Colon Carcinoma Metastatic in the Brain (tissue), 2 donors: ENCODE results near the gene EDRF1.

DNA sequence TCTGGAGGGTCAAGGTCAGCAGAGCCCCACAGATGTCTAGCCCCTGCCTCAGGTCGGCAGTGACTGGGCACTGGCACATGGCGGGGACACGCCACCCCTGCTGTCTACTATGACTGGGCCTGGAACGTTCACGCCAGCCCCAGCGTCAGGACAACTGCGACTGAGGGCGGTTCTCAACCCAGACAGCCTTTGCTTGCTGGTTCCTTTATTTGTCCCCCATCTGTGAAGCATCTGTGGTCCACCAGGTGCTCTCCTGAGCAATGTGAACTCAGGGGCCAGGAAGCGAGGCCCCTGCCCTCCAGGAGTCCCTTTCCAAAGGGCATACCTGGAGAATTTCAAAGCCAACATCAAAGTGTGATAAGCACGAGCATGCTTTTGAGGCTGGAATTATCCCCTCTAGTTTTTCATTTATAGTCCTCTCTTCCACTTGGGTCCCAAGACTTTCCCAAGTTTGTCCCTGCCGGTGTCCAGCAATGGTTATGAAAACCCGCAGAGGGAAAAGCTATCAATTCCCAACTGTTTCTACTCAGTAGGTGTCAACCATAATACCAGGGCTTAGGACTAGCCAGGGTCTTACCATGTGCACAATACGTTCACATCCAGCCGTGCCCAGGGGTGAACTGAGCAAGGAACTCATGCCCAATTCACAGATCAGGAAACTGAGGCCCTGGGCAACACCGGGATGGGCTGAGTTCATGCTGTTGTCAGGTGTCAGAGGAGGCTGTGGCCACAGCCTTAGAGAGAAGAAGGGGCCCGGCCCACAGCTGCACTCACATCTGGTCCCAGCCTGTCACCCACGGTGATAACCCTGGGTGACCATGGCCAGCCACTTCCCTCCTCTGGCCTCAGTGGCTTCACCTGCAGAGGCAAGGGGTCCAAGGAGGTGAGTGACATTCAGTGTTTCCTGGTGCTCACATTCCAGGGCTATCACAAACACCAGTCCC lies 92.2 kb downstream of the FAM53B start:
- PRO-cap, 2 experiments = no peak in any of the 2 experiments

GRCh38 chr10:124706203-124706880 lies 37.8 kb downstream of the FAM53B start:
- PRO-cap, 2 experiments = peak in 1 of 2 experiments; most common plus-strand start chr10:124706637 (in 1); most common minus-strand start chr10:124706463 (in 1)

DNA sequence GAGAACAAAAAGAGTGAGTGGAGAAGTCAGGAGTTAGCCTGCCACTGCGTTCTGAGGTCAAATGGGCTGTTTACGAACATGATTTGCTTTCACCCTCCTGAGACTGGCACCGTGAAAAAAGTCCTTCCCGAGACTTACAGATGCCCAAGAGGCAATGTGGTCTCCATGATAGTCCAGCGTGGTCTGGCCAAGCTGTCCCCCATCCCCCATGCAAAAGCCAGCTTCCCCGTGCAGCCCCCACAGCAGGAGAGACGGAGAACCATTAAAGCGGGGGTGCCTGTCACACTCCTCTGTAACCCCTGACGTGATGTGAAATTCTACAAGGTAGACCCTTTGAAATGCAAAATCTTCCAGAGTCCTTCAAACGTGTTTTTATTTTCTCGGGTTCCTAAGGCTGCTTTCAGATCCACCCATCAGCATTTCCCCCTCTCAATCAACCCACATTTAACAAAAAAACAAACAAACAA lies 4.6 kb downstream of the FAM53B start:
- PRO-cap, 2 experiments = no peak in any of the 2 experiments

- PRO-cap, 2 experiments = no peak in any of the 2 experiments
Measured at GRCh38 chr10:124903033-124903628, 38.8 kb upstream of the ZRANB1 start.

GRCh38 chr10:124911552-124912185 lies 30.3 kb upstream of the ZRANB1 start:
- PRO-cap, 2 experiments = no peak in any of the 2 experiments

DNA sequence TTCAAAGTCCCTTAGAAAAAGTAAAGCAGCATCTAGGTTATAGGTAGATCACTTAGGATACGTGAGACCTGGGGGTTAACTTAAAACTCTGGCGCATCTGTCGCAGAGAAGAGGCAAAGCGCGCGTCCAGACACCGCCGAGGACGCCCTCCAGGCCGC lies 25.6 kb upstream of the ZRANB1 start:
- PRO-cap, 2 experiments = no peak in any of the 2 experiments

DNA sequence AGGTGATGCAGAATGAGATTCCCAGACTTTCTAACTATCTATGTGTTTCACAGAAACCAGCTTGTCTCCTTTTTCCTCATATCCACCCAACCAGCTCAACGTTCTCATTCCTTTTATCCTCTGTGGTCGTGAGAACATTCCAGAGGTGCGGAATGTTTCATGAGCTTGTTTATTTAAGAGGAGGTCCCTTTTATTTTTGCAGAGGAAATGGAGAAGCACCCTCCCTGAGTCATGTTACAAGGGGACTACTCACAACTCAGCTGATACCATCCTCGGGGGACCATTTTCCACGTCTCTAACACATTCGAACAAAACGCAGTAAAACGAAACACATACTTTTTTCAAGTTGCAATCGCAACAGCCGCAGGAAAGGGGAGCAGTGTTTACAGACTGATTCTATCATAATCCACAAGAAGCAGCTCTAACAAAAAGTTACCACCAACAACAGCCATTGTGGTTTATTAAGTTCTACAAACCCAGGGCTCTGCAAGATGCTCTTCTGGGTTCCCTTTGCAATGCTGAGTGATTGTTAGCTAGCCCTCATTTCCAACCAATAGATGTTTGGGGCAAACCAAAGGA lies 7.4 kb upstream of the CTBP2 start:
- PRO-cap, 2 experiments = no peak in any of the 2 experiments

DNA sequence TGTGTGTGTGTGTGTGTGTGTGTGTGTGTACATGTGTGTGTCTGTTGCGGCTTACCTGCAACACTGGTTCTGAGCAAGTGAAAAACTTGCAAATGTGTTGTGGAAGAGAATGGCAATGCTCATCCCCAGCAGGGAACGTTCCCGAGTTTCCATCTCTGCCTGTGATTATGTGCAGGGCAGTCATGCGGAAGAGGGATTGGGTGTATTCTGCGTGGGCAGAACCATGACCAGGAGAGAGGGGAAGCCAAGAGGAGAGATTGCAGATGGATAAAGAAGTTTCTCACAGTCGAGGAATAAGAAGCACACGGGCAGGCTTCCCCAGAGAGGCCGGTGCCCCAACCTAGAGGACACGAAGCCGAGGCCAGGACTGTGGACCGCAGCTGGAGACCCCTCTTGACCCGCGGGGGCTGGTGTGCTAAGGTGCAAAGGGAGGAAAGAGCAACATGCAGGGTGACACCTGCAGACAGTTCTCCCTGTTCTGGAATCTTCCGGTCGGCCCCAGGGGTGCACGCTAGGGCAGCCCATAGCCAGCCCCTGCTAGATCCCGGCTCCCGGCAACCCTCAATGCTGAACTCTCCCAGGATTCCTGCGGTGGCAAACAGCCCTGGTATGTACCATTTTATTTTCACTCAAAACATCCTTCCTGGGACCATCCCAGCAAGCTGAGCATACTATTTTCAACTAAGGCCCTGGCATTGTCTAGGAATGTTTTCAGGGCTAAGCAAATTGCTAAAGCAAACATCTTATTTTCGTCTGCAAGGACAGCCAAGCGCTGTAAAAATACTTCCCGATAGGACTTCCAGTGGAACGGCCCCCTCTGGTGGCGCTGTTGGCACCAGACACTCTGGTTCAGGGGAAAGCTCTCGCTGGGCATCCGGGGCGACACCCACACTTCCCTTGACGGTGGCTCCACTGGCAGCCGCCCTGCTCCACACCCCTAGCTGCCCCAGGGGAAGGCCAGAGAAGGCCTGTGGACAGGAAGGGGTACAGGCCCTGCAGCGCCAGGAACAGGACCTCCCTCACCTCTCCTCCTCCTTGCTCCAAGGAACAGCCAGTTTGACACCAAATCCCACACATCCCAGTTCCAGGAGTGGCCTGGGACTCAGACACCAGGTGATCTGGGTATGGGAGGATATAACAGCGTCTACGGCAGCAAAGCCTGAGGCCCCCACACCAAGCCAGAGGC lies 33.0 kb upstream of the CTBP2 start:
- PRO-cap, 2 experiments = no peak in any of the 2 experiments

- PRO-cap, 2 experiments = no peak in any of the 2 experiments
Measured at GRCh38 chr10:125154377-125155174, 126.7 kb upstream of the CTBP2 start.

DNA sequence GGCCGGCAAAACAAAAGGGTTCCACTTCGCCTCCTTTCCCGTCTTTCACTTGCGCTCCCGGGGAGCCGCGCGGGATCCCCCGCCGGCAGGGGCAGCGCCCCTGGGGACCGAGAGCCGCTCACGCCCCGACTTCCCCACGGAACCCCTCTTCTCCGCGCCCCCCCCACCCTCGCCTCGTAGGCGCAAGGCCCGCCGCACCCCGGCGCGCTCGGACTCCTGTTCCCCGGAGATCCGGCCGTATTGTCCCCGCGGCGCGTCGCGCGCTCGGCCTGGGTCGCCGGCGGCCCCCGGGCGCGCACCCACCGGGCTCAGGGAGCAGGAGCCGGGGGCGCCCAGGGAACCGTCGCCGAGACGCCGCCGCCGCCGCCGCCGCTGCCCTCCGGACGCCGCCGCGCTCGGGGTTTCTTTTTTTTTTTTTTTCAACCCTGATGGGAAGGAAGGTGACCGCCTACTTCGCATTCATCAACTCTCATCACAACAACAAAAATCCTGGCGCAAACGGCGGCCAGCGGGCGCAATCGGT lies 131.7 kb upstream of the CTBP2 start:
- PRO-cap, 2 experiments = peak in 1 of 2 experiments; most common plus-strand start position 243 of the sequence (in 1); most common minus-strand start position 215 of the sequence (in 1)

DNA sequence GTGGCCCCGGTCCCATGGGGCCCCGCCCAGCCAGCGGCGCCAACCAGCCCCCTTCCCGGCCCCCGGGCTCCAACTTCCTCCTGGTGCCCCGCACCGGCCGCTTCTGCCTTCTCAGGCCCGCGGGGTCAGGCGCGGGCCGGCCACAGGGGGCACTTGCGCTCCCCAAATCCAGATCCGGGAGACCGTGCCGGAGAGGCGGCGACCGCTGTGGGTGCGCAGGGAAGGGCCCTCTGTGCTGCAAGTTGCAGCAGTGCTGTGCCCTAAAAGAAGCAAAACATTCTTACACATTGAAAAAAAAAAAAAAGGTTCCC lies 133.5 kb upstream of the CTBP2 start:
- PRO-cap, 2 experiments = peak in 2 of 2 experiments; most common plus-strand start position 72 of the sequence (in 2); most common minus-strand start position 105 of the sequence (in 2)

DNA sequence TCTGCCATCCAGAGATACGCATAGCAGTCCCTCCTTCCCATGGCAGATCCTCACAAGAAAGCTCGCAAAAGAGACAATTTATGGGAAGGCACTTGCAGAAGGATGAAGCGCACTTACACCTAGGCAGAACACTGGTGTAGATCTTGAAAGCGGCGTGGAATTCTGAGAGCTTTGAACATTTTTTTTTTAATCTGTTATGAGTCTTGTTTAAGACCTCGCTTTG lies 22.4 kb downstream of the TEX36 start:
- PRO-cap, 2 experiments = no peak in any of the 2 experiments

DNA sequence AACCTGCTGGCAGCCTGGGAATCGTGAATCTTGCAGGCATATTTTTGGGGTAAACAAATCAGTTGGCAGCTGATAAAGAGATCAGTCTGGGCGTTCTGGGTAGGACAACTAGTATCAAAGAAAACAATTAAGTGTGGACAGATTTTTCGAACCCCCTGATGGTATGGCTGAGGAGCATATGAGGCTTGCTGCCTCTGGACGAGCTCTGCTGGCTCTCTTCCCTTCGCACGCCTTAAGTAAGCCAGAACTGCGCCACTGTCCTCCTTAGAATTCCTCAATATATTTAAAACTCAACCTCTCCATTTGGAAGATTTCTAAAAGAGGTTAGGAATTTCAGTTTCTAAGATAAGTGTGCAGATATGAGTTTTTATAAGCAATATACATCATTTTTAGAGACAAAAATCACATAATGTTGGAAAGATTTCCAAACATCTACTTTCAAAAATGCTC lies 9.3 kb upstream of the EDRF1 start:
- PRO-cap, 2 experiments = no peak in any of the 2 experiments

- PRO-cap, 2 experiments = peak in 2 of 2 experiments; most common plus-strand start chr10:125719709 (in 2); most common minus-strand start chr10:125719452 (in 1)
Measured at GRCh38 chr10:125718802-125719797, at the start of gene EDRF1. EDRF1 (plus strand) TSS chr10:125719709.

- PRO-cap, 2 experiments = no peak in any of the 2 experiments
Measured at GRCh38 chr10:125892248-125892768, 4.1 kb upstream of the FANK1 start.

- PRO-cap, 2 experiments = no peak in any of the 2 experiments
Measured at GRCh38 chr10:126175783-126176285, 212.4 kb downstream of the ADAM12 start.

DNA sequence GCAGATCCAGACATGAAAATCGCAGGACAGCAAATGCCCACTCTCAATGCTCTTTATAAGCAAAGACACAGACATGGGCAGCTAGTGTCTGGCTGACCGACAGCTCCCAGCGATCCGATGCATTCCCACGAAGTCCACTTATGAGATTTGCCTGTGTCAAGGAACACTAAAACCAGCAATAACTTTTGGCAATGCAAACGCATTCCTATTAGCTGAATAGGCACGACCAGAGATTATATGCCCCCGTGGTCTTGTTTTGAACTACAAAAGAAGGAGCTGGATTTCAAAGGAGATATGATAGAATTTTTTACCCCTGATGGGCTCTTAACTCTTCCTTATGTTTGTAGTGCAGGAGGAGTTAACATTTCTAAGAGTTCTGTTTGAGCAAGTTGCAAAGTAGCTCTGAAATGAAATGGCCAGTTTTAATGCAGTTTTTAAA lies 72.5 kb downstream of the ADAM12 start:
- PRO-cap, 2 experiments = no peak in any of the 2 experiments

GRCh38 chr10:126373937-126374188 lies 14.4 kb downstream of the ADAM12 start:
- PRO-cap, 2 experiments = peak in 1 of 2 experiments; most common plus-strand start chr10:126374005 (in 1)

DNA sequence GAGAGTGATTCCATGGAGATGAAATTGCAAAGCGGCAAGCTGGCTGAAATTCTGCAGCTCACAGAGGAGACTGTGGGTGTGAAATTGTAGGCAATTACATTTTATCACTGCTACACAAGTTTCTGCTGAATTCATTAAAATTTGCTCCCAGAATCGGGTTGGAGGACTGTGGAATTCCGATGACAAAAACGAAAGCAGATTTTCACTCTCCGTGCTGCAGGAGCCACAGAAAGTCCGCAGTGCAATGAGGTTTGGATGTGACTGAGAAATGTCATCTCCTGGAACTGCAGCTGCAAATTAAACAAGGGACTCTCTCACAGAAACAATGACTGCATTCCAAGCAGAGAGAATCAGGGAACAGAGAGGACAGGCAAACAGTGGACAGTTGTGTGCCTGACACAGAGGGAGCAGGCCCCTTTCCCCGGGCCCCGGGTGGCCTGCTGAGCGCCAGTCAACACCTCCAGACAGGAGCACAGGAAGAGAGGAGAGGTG lies 109.1 kb downstream of the C10orf90 start:
- PRO-cap, 2 experiments = no peak in any of the 2 experiments

DNA sequence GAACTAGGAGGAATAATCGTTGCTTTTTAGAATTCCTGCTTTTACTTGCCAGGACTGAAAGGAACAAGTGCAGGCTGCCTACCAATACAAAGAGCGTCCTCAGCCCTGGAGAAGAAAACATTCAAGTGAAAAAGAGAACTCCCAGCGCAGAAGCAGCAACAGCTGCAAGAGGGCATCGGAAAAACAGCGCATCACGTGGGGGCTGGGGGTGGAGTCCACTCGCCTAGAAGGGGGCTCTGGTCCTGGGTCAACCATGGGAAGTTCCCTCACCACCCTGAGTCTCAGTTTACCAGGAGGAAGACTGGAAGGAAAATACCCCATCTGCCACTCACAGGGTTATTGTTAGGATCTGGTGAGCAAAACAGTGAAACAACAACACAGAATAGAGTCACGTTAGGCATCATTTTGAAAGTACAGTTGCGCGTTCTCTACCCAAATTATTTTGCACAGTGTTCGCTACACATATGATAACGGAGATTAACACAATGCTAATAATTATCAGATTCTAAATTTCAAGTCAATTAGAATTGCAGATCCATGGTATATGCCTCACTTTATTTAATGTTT lies 512 bp upstream of the C10orf90 start:
- PRO-cap, 2 experiments = no peak in any of the 2 experiments